Choroid plexus epithelial cell (primary cell): ENCODE data around the genes DOCK8 and KANK1.

- RRBS, result 2% methylated on average over 67 of the region's 119 CpGs
Measured at GRCh38 chr9:214316-215511, at the start of gene DOCK8. Gene DOCK8 (plus strand): TSS chr9:214865.

- RRBS, result no CpG with 5 or more reads among the region's 2 CpGs
Measured at GRCh38 chr9:215512-215671, 727 bp downstream of the DOCK8 start.

- RRBS, result no CpG with 5 or more reads among the region's 5 CpGs
Measured at GRCh38 chr9:224476-225041, 9.9 kb downstream of the DOCK8 start.

DNA sequence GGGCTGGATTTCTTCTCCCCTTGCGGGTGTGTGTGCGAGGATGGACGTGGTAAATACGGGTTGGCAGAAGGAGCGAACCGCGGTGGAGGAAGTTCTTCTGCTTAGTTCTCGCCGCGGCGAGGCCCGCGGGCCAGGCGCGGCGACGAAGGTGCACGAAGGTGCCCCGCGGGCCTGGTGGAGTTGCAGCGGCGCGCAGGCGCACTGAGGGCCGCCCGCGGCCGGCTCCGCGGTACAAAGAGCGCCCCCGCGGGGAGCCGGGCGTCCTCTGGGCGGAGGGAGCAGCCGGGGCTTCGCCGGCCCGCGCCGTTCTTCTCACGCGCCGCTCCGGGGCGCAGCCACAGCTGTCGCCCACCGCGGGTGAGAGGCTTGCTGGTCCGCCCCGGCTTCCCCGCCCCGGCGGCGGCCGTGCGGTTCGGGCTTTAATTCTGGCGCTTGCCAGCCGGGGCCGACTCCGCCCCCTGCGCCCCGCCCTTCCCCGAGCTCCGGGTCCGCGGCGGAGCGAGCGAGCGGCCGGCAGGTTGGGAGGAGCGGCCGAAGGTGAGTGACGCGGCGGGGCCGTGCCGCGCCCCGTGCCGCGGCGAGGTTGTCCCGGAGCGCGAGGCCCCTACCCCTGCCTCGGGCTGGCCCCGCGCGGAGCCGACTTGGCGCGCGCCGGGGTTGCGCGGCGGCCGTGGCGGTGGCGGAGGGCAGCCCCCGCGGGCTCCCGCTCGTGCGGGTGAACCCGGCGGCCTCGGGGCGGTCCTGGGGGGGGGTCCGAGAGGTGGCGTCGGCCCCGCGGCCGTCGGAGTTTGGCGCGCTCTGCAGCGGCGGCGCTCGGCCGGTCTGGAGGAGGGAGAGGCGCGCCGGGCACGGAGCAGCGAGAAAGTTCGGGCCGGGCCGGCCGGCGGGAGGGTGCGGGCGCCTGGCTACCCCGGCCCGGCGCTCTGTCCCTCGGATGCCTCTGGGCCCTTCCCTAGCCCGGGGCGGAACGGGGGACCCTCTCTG, at the start of gene KANK1:
KANK1 (plus strand) TSS at position 478 of the 984 bp plus-strand sequence.
- RRBS, result 1% methylated on average over 67 of the region's 146 CpGs

- RRBS, result no CpG with 5 or more reads among the region's 13 CpGs
Measured at GRCh38 chr9:517957-518883, 13.7 kb downstream of the KANK1 start.

- RRBS, result no CpG with 5 or more reads among the region's 2 CpGs
Measured at GRCh38 chr9:593794-594336, 89.4 kb downstream of the KANK1 start.

DNA sequence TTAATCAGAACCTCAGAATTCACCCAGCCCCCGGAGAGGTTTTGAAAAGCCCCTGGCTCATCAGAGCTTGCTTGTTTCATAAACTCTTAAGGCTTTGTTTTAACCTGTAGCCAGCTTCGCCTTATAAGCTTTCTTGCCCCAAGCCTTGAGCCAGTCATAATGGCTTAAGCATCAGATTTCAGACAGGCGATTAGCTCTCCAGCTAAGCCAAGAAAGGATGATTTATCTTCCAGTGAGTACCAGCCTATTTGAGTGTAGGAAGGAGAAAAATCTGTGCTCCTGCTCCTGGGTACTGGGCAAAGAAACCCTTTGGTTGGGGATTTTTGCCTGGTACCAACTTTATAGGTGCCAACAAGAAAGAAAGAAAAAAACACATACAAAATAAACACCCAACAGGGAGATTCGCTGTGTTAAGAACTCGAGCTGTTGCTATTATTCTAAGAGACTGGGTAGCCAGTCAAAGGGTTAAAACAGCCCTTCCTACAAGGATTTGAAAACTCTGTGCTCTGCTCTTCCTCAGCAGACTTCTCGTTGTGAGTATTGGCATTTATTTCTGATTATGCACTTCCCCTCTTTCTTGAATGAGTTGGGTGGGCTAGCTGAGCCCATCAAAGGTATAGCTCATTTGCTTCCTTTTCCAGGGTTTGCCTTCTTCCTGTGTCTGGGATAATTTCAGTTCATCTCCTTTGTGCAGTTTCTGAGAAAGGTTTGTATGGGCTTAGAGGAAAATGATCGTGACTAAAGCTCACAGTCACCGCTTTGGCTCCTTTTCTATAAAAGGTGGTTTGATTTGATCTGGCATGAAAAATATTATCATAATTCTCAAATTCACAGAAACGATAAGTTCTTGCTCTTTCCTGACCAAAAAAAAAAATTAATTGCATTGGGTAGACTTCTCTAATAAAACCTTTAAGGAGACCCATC, 157.2 kb upstream of the DMRT1 start:
- RRBS, result no CpG with 5 or more reads among the region's 9 CpGs

- RRBS, result no CpG with 5 or more reads among the region's 1 CpG
Measured at GRCh38 chr9:716019-716470, 125.5 kb upstream of the DMRT1 start.

DNA sequence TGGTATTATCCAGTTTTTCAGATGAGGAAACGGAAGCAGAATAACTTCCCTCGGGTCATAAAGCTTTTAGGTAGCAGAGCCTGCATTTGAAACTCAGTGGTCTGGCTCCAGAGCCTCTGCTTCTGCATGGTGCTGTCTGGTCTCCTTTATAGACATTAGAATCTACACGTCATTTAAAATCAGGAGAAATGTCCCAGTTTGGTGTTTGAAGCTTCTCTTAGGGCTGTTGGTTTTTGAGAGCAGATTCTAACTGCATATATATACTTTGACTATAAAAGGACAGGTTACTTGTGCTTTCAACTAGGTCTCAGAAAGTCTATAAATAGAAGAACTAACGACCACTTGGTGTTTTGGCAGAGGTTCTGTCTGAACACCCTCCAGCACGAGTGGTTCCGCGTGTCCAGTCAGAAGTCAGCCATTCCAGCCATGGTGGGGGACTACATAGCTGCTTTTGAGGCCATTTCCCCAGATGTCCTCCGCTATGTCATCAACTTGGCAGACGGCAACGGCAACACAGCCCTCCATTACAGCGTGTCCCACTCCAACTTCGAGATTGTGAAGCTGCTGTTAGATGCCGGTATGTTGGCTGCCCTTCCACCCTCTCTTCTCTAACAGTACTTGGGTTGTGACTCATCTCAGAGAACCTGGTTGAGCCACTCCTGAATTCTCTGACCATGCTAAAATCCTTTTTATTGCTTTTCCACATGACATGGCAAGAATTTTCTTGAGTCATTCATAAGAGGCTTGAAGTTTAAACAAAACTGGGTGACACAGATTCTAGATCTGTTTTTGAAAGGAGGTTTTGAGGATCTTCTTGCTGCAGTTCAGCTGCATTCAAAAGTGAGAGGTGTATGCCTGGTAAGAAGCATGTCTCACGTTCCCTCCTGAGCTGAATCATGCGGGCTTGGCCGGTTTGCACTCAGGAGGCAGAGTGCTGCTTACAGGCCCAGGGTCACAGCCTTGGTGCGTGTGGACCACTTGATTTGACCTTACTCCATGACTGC, 103.3 kb upstream of the DMRT1 start:
- RRBS, result no CpG with 5 or more reads among the region's 17 CpGs

DNA sequence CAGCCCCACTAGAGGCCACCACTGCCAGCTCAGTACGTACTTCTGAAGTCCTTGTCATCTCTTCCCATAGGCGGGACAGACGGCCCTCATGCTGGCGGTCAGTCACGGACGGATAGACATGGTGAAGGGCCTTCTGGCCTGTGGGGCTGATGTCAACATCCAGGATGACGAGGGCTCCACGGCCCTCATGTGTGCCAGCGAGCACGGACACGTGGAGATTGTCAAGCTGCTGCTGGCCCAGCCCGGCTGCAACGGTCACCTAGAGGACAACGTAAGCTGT, 99.4 kb upstream of the DMRT1 start:
- RRBS, result no CpG with 5 or more reads among the region's 14 CpGs

- RRBS, result no CpG with 5 or more reads among the region's 12 CpGs
Measured at GRCh38 chr9:751093-751930, 90.2 kb upstream of the DMRT1 start.

DNA sequence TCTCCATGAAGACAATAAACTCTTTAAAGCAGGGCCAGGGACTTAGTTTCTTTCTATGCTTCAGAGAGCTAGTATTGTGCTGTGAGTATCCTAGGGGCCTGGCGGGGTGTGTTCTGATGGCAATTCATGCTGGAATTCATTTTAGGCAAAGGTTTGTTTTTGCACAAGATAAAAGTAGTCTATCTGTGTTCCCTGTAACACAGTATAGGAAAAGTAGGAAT, 31.0 kb upstream of the DMRT2 start:
- RRBS, result no CpG with 5 or more reads among the region's 1 CpG

- RRBS, result no CpG with 5 or more reads among the region's 52 CpGs
Measured at GRCh38 chr9:1042196-1042757, 7.9 kb upstream of the DMRT2 start.

DNA sequence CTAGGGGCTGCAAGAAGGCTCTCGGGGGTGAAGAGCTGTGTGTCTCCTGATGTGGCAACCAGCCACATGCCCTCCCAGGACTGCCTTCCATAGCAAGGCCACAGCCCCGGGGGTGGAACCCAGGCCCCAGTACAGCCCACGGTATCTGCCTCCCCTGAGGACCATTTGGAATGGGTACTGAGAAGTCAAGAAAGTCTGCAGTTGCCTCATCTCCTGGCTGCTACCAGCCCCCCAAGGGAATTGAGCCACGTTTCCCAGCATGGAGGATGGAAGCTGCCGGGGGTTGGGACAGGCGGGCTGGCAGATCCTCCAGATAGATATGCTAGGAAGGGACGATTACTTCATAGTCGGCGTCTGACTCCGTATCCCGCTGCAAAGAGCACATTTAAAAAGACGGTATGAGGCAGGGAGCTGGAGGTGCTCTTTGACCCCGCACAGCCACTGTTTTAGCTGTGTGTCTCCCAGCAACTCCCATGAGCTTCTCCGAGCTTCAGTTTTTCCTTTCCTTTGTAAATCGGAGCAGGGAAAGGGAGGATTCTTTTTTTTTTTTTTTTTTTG, 5.5 kb upstream of the DMRT2 start:
- RRBS, result no CpG with 5 or more reads among the region's 15 CpGs

DNA sequence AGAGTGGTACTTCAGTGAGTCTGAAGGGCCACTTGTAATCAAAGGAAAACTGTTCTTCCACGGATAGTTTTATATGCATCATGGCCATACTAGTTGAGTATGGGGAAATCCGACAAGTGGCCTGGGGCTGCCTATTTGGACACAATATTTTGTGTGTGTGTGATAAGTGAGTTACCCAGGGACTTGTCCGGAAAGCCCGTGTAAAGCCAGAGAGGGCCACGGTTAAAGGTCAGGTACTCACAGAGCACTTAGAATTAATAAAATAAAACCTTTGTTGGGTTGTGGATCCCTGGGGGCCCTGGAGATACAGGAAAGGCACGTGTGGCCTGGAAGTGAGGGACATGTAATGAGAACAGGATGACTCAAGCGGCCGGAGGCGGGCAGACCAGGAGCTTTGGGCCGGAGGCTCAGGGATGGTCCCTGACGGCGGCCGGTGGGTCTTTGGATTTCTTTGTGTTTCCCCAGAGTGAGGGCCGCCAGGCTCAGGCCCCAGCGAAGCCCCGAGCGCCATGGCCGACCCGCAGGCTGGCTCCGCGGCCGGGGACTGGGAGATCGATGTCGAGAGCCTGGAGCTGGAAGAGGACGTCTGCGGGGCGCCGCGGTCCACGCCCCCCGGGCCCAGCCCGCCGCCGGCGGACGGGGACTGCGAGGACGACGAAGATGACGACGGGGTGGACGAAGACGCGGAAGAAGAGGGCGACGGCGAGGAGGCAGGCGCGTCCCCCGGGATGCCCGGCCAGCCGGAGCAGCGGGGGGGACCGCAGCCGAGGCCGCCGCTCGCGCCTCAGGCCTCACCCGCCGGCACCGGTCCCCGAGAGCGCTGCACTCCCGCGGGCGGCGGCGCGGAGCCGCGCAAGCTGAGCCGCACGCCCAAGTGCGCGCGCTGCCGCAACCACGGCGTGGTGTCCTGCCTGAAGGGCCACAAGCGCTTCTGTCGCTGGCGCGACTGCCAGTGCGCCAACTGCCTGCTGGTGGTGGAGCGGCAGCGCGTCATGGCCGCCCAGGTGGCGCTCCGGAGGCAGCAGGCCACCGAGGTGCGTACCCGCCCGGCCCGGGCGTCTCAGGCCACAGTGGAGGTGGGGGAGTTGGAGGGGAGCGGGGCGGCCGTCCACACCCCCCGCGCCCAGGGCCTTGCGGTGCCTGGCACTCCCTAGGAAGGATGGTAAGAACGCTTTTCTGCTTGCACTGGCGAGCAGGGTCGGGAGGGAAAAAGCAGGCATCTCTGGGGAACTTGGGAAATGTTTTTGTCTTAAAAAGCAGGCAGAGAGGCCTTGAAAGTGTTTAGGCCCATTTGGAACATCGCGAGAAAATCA, 1.4 kb downstream of the DMRT2 start:
- RRBS, result 2% methylated on average over 33 of the region's 108 CpGs

- RRBS, result no CpG with 5 or more reads among the region's 3 CpGs
Measured at GRCh38 chr9:1200879-1201389, 150.8 kb downstream of the DMRT2 start.

- RRBS, result no CpG with 5 or more reads among the region's 10 CpGs
Measured at GRCh38 chr9:2018104-2018761, 3.1 kb downstream of the SMARCA2 start.

- RRBS, result no CpG with 5 or more reads among the region's 3 CpGs
Measured at GRCh38 chr9:2110185-2110522, 95.0 kb downstream of the SMARCA2 start.

- RRBS, result no CpG with 5 or more reads among the region's 10 CpGs
Measured at GRCh38 chr9:2157091-2157780, 142.1 kb downstream of the SMARCA2 start.

DNA sequence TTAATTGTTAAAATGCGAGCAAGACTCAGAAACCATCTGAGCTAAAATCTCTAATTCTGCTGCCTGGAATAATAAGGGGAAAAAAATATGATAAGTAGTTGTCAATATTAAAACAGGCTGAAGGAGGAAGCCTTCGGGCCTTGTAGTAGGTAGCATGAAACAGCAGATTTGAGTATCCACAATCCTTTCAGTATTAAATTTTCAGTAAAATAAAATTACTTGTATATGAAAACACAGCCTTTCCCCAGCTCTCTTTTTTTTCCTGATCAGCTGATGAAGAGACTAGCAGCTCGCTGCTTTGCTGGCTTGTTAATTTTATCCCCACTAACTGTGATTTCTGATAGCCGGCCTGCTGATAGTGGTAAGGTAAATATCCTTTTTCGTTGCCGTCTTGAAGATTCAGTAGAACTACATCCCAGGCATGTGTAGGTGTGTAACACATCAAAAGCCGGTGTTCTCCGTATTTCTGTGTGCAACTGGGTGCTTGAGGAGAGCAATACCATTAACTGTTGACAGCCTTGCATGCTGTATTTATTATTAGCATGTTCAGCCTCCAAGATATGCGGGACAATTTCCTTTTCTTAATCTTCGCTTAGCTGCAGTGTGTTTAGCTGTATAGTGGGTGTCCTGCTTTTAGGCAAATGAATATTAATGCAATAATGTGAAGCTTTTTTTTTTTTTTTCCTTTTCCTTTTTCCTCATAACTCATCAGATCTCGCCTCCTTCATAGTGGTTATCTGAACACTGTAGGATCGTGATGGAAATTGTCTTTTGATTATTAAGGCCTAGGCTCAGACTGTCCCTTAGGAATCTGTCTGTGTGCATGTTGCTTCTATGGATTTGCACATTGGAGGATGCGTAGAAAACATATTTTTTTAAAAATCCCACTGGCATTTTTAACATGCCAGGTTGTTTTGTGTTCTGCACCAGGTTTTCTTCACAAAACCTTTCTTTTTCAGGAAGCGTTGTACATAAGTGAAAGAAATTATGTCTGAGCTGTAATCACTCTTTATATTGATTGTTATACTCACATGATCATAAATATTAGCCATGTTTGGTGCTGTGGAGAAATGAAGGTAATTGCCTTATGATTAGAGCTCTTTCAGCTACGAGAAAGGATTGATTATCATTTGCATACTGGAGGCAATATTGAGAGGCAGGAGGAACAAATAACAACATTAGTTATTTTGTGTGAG, 144.8 kb downstream of the SMARCA2 start:
- RRBS, result 4% methylated on average over 2 of the region's 15 CpGs